Right atrium auricular region (tissue), 2 donors: ENCODE data around the genes CPS1, BARD1, MREG, XRCC5 and SMARCAL1.

DNA sequence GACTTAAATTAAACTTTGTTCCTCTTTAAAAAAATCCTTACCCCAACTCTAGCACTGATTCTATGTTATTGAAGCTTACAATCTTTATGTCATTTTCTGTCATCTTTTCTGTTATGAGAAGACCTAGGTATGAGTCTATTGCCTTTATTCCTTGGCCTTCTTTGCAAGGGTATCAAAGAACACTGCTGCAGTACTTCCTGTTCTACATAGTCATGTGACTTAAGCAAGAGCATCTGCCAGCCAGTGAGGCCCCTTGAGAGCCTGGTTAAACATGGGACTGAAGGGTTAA lies 928 bp upstream of the CPS1 start:
- PRO-cap = no peak
- RAMPAGE, long total RNA, 2 experiments = no peak in any of the 2 experiments

GRCh38 chr2:210556294-210557031 lies at the start of gene CPS1:
Gene CPS1, plus strand, starts transcription at chr2:210556599.
- PRO-cap = no peak
- RAMPAGE, long total RNA, 2 experiments = no peak in any of the 2 experiments

- PRO-cap = no peak
- RAMPAGE, long total RNA, 2 experiments = no peak in any of the 2 experiments
Measured at GRCh38 chr2:210583331-210583821, 27.0 kb downstream of the CPS1 start.

DNA sequence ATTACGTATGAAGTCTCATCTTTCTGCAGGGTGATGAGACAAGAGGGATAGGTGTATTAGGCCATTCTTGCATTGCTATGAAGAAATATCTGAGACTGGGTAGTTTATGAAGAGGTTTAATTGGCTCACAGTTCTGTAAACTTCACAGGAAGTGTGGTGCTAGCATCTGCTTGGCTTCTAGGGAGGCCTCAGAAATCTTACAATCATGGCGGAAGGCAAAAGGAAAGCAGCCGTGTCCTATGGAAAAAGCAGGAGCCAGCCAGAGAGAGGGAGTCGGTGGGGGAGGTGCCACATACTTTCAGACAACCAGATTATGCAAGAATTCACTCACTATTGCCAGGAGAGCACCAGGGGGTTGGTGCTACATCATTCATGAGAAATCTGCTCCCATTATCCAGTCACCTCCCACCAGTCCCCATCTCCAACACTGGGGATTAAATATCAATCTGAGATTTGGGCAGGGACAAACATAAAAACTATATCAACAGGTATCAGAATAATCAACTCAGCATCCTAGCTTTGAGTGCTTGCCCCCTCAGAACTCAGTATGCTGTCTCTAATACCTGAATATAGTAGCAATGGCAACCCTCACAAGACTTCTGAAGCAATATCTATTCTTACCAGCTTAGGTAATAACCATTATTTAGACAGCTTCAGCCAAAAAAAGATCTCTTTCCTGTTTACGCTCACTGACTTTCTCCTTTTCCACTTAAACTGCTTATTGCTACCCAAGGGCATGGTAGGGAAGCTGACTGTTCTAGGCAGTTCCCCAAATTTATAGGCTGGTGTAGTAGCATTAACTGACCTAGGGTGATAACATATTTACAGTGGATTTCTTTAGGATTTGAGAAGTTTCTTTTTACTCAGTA lies 64.2 kb downstream of the CPS1 start:
- PRO-cap = no peak
- RAMPAGE, long total RNA, 2 experiments = no peak in any of the 2 experiments

GRCh38 chr2:212475391-212476164 lies 63.0 kb downstream of the ERBB4 start:
- PRO-cap = no peak
- RAMPAGE, long total RNA, 2 experiments = no peak in any of the 2 experiments

- PRO-cap = no peak
- RAMPAGE, long total RNA, 2 experiments = no peak in any of the 2 experiments
Measured at GRCh38 chr2:213021989-213022696, 129.3 kb downstream of the IKZF2 start.

GRCh38 chr2:213145877-213146236 lies 5.6 kb downstream of the IKZF2 start:
- PRO-cap = no peak
- RAMPAGE, long total RNA, 2 experiments = no peak in any of the 2 experiments

- PRO-cap = unidirectional peak, minus-strand start at chr2:214809463; unidirectional peak, minus-strand start at chr2:214809683; unidirectional peak, plus-strand start at chr2:214810064; unidirectional peak, plus-strand start at chr2:214810202
- RAMPAGE, long total RNA, 2 experiments = start-site peak on the minus strand in 1 of 2 experiments, at chr2:214809662-214809716 at its widest, 80 reads per replicate
Measured at GRCh38 chr2:214809329-214810431, at the start of gene BARD1. Gene BARD1, minus strand, starts transcription at chr2:214809683.

GRCh38 chr2:215386653-215387056 lies 49.2 kb downstream of the FN1 start:
- PRO-cap = no peak
- RAMPAGE, long total RNA, 2 experiments = no peak in any of the 2 experiments

DNA sequence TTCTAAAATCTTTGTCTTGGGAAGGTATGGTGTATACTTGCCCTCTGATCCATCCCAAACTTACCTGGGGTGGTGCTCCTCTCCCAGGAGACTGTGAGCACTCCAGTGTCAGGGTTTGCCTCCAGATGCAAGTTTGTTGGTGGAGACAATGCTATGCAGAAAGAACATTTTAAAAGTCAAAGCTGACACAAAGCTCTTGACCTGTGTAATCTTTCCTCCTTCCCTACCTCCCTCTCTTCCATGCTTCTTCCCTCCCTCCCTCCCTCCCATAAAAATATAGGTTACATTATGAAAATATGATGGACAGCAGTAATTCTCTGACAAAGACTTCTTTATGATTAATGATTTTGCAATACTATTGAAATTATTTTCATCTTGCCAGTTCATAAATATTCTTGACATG lies 38.8 kb downstream of the FN1 start:
- PRO-cap = no peak
- RAMPAGE, long total RNA, 2 experiments = no peak in any of the 2 experiments

- PRO-cap = no peak
- RAMPAGE, long total RNA, 2 experiments = no peak in any of the 2 experiments
Measured at GRCh38 chr2:215424898-215425473, 10.9 kb downstream of the FN1 start.

DNA sequence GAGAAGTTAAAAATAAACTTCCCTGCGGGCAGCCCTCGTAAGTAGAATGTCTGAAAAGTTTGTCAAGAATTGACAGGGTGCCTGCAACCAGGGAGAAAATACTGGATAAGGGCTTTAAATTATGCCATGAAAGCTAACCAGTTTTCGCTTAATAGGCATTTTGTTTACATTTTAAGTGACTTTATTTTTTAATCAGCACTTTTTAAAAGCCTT lies 4.2 kb upstream of the FN1 start:
- PRO-cap = no peak
- RAMPAGE, long total RNA, 2 experiments = no peak in any of the 2 experiments

DNA sequence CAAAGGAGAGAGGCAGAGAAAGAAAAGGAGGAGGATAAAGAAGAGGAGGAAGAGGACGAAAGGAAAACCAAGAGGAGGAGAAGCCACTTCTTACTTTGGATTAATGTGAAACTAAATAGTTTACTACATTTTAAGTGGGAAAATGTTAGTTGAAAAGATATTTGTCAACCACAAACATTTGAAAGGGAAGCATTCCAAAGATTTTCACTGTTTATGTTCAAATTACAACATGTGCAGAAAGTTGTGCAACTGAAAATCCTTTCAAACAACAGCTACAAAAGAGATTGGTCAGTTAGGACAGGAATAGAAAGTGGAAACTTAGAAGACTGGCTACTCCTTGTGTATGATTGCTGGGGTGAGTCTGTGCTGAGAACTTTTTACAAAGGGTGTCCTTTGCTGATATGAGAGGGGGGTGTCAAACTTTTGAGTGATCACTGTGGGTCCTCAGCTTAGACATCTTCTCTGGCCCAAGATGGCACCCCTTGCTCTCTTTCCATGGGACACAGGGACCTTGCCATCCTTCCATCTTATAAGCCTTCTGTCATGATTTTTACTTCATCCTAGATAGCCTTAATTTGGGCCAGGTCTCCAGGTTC lies 277.6 kb upstream of the FN1 start:
- PRO-cap = no peak
- RAMPAGE, long total RNA, 2 experiments = no peak in any of the 2 experiments

DNA sequence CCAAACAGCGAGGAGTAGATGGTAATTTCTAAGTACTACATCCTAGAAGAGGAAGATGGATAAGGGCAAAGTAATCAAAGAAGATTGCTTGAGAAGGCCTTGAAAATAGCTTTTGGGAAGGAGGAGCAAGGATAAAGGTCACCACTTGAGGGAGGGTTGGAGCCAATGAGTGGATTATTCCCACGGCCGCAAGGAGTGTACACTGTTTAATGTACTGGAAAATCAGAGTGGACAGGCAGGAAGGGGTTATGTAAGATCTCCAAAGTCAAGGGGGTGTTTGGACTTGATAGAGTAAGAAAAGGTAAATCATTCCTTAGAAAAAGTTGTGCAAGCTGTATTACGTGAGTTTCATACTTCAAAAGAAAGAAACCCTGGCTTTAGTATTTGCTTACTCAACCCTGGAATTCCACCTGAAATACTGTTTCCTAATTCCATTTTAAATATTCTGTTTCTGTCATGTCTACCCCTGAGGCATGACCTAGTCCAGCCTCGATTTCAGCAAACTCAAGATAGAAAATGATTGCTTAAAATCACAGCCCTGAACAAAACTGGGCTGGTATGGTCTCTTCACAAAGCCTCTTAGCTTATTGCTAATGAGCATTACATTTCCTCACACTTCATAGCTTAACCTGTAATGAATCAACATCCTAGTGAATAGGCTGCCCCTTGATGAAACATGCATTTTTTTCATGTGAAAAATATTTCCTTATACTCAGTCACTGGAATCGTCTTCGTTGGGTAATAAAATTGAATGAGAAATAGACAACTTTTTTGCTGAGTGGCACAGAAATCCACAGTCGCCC lies 1.1 kb downstream of the MREG start:
- PRO-cap = no peak
- RAMPAGE, long total RNA, 2 experiments = no peak in any of the 2 experiments

DNA sequence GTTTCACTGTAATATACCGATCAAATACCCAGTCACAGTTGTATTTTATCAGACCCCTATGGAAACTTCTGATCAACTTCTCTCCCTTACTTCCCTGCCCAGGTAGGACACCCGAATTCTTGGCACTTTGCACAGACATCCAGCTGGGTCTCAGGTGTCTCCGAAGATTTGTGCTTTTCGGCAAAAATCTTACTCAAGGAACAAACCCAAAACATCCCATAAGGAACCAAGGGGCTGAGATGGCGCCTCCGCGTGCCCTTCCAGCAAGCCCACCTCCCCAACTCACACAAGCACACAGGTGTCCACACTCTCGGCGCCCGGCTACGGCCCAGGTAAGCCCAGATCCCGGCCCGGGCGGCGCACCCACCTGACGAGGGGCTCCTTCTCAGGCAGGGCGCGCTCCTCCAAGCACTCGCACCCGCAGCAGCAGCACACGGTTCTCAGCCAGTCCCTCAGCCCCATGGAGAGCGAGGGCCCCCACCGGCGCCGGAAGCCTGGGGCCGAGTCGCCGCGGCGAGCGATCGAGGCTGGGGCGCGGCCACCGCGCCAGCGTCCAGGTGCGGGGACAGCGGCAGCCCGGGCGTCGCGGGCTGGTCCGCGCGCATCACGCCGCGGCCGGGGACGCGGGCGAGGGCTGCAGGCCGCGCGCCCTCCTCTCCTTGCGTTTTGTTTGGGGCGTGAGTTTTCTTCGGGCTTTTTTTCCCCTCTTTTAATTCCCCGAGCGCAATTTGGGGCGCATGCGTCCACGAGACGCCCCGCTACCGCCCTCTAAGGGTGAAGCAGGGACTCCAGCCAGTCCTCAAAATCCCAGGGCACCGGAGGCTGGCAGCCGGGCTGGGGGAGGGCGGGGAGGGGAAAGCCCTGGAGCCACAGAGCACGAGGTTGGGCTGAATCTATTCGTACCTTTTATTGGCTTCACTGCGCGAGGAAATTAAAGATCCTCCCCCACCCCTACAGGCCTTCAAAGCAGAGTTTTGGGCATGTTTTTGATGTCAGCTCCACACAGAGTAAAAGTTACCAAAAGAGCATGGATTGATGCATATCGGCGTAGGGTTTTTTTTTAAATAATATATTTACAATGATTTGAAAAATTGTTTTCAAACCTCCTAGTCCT lies at the start of gene MREG:
TSS of gene MREG (minus strand) at position 686 of the 1,114 bp plus-strand sequence.
- PRO-cap = unidirectional peak, minus-strand start at position 672 of the sequence
- RAMPAGE, long total RNA, 2 experiments = no peak in any of the 2 experiments

GRCh38 chr2:216015897-216016394 lies 2.6 kb upstream of the MREG start:
- PRO-cap = no peak
- RAMPAGE, long total RNA, 2 experiments = no peak in any of the 2 experiments

DNA sequence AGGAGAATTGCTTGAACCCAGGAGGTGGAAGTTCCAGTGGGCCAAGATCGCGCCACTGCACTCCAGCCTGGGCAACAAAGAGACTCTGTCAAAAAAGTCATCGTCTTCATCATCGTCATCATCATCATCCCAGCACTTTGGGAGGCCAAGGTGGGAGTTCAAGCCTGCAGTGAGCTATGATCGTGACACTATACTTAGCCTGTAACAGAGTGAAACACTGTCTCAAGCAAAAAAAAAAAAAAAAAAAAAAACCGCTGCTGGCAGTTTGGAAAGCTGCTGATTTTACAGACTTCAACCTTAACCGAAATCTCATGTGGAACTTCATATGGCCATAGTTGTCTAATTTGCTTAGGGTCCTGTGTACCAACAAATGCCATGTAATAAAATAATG lies 33.0 kb downstream of the PECR start:
- PRO-cap = no peak
- RAMPAGE, long total RNA, 2 experiments = no peak in any of the 2 experiments

- PRO-cap = no peak
- RAMPAGE, long total RNA, 2 experiments = no peak in any of the 2 experiments
Measured at GRCh38 chr2:216057579-216058383, 23.8 kb downstream of the PECR start.

DNA sequence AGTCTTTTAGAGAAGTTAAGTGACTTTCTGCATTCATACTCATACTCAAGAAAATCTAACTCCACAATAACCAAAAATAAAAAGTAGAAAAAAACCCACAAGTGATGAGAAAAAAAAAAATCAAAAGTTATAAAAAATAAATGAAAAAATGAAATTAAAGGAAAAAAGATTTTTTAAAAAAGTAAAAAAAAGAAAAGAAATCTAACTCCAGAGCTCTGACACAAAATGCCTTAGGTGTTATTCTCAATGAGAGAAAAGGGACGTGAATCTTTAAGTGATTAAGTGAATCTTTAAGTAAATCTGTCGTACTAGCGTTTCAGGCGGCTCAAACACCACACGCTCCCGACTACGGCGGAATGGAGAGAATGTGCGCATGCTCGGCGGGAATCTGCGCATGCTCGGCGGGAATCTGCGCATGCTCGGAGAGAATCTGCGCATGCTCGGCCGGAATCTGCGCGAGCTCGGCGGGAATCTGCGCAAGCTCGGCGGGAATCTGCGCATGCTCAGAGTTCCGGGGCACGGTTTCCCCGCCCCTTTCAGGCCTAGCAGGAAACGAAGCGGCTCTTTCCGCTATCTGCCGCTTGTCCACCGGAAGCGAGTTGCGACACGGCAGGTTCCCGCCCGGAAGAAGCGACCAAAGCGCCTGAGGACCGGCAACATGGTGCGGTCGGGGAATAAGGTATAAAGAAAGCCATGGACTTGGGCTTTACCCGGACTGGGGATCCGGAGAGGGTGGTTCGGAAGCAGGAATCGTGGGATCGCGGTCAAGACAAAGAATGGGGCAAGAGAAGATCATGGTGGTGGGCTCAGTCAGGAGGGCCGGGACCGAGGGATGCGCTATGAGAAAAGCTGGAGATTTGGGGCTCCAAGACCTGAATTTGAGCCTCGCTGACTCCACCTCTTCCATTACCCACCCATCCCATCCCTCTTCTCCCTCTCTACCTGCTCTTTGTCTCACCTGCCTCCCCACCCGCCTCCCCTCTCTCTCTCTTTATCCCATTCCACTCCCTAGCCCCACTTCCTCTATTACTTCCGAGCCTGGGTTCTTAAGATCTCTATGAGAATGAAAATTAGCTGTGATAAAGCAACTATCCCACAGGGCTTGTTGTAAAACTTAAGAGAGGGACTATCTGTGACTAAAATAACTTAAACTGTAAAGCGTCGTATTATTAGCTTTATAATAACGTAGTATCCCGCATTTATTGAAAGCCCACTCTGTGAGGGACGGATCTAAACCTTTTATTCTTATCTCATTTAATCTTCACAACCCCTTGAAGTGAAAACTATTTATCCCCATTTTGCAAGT lies at the start of gene XRCC5:
TSS of gene XRCC5 (plus strand) at position 570 of the 1,306 bp plus-strand sequence.
- PRO-cap = bidirectional peak, plus-strand start at position 573 of the sequence, minus-strand start at position 358 of the sequence
- RAMPAGE, long total RNA, 2 experiments = start-site peak on the plus strand in 2 of 2 experiments, centred at positions 597 to 608 of the sequence, 2,029 to 3,802 reads per replicate

DNA sequence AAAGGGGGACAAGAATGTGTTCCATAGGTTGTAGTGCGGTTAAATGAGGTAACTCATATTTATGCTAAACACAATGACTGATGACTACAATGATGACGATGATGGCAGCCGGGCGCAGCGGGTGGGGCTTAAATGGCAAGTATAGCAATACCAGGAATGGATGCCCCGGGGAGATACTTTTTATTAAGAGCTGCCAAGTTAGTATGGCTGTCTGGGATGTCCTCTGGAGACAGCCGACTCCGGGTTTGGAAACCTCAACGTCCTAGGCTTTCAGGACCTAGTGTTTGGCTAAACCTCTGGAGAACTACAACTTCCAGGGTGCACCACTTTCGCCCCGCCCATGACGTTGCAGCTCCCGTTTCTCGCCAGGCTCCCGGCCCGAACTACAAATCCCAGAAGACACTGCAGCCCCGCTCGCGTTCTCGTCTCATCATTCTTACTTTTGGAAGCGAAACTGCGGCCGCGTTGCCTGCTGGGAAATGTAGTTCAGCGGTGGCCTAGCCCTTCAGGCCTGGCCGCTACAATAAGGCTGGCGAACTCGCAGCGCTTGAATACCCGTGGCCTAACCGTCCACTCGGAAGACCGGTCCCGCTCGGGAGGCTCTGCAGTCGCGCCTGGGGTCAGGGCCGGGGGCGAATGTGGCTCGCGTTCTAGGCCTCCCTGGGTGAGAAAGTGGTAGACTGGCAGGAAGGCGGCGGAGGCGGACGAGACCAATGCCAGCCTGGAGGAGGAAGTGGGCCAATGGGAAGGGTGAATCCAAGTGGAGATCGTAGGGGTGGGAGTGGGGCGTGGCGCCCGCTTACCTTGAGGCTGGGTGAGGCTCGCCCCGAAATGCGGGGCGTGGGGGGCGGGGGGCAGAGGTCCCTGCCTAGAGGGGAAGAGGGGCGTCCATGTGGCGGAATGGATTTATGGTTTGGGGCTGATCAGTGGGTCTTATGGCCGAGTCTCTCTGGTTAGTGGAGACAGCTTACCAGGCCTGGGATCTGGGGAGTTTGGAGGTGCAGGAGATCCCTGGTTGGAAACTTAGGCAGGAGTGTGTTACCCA lies at the start of gene SMARCAL1:
TSS of gene SMARCAL1 (plus strand) at position 500 of the 1,045 bp plus-strand sequence.
- PRO-cap = bidirectional peak, plus-strand start at position 489 of the sequence, minus-strand start at position 308 of the sequence; bidirectional peak, plus-strand start at position 781 of the sequence, minus-strand start at position 674 of the sequence
- RAMPAGE, long total RNA, 2 experiments = start-site peak on the plus strand in 2 of 2 experiments, centred at positions 507 to 785 of the sequence, 21 to 42 reads per replicate